UCH-1 (cell line): ENCODE results near the genes TERB1, RRAD, CES2, CBFB, PHAF1 and MATCAP1.

DNA sequence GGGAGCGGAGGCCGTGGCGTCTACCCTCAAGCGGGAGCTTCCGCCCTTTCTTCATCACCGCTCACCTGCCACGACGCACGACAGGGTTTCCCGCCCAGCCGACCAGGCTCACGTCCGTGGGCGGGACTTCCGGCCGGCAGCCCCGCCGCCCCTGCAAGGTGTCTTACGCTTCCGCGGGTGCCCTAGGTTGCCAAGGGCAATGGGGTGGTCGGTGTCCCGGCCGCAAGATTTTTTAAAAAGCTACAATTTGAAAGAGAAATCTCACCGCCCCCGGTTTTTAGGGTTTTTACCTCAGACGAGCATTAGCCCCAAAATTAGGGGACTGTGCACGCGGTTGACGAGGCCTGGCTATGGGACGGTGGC lies at the start of gene TERB1:
Gene TERB1 (minus strand): TSS at position 79 of the 363 bp plus-strand sequence.
- RRBS: no CpG with 5 or more reads among the region's 31 CpGs

DNA sequence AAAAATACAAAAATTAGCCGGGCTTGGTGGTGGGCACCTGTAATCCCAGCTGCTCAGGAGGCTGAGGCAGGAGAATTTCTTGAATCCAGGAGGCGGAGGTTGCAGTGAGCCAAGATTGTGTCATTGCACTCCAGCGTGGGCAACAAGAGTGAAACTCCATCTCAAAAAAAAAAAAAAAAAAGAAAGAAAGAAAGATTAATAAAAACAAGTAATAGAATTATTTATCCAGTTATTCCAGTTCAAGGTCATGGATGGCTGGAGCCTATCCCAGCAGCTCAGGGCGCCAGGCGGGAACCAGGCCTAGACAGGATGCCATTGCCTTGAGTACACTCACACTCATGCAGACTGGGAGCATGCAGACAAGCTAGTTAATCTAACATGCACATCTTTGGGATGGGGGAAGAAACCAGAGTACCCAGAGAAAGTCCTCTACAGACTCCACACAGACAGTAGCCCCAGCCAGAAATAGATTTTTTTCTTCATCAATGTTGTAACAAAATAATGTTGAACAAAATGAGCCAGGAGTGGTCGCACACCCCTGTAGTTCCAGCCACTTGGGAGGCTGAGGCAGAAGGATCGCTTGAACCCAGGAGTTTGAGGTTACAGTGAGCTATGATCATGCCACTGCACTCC lies 17.9 kb downstream of the PDP2 start:
- RRBS: no CpG with 5 or more reads among the region's 7 CpGs

GRCh38 chr16:66925397-66925982 lies at the start of gene RRAD:
Gene RRAD, minus strand, starts transcription at chr16:66925535.
- RRBS: 12% methylated on average over 3 of the region's 36 CpGs

GRCh38 chr16:66931787-66932447 lies 2.3 kb downstream of the CIAO2B start:
- RRBS: no CpG with 5 or more reads among the region's 6 CpGs

GRCh38 chr16:66934601-66935813 lies at the start of gene CES2:
Gene CES2, plus strand, starts transcription at chr16:66935516.
- RRBS: 6% methylated on average over 21 of the region's 73 CpGs

GRCh38 chr16:66937049-66938424 lies 2.2 kb downstream of the CES2 start:
- RRBS: 97% methylated on average over 4 of the region's 16 CpGs

DNA sequence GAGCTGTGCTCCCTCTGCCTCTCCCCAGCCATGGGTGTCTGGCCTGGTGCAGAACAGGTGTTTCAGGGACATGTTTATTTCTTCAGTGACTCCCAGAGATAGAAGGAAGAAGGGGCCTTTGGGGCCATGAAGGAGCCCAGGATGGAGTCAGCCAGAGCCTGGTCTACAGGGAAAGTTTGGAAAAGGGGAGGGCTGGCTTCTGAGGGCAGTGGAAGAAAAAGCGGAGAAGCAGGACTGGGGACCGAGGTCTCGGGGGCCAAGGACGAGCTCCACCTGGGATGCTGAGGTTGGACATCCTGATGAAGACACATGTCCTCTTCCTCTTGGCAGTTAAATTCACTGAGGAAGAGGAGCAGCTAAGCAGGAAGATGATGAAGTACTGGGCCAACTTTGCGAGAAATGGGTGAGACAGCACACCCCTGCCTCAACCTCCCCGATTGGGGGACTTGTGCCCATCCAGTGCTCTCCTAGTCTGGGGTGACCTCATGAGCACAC lies 7.7 kb downstream of the CES2 start:
- RRBS: no CpG with 5 or more reads among the region's 6 CpGs

DNA sequence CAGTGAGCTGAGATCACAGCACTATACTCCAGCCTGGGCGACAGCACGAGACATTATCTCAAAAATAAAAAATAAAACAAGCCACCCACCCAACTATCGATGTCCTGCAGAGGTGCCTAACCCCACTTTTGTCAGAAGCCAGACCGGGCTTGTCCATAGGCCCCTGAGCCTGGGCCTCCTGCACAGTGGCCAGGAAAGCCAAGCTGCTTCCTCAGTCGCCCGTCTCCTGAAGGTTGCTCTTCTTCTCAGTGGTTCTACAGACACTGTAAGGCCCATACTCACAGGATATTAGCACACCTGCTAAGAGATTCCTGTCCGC lies 11.2 kb downstream of the CES2 start:
- RRBS: no CpG with 5 or more reads among the region's 7 CpGs

GRCh38 chr16:67028376-67029568 lies at the start of gene CBFB:
Gene CBFB, plus strand, starts transcription at chr16:67029149.
- RRBS: 3% methylated on average over 36 of the region's 122 CpGs

DNA sequence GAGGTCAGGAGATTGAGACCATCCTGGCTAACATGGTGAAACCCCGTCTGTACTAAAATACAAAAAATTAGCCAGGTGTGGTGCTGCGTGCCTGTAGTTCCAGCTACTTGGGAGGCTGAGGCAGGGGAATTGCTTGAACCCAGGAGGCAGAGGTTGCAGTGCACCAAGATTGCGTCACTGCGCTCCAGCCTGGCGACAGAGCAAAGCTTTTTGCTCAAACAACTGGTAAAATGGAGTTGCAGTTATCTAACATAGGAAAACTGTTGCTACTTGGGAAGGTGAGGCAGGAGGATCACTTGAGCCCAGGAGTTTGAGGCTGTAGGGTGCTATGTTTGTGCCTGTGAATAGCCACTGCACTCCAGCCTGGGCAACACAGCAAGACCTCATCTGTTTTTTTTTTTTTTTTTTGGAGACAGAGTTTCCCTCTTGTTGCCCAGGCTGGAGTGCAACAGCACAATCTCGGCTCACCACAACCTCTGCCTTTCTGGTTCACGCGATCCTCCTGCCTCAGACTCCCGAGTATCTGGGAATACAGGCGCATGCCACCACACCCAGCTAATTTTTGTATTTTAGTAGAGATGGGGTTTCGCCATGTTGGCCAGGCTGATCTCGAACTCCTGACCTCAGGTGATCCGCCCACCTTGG lies 14.3 kb upstream of the PHAF1 start:
- RRBS: no CpG with 5 or more reads among the region's 13 CpGs

DNA sequence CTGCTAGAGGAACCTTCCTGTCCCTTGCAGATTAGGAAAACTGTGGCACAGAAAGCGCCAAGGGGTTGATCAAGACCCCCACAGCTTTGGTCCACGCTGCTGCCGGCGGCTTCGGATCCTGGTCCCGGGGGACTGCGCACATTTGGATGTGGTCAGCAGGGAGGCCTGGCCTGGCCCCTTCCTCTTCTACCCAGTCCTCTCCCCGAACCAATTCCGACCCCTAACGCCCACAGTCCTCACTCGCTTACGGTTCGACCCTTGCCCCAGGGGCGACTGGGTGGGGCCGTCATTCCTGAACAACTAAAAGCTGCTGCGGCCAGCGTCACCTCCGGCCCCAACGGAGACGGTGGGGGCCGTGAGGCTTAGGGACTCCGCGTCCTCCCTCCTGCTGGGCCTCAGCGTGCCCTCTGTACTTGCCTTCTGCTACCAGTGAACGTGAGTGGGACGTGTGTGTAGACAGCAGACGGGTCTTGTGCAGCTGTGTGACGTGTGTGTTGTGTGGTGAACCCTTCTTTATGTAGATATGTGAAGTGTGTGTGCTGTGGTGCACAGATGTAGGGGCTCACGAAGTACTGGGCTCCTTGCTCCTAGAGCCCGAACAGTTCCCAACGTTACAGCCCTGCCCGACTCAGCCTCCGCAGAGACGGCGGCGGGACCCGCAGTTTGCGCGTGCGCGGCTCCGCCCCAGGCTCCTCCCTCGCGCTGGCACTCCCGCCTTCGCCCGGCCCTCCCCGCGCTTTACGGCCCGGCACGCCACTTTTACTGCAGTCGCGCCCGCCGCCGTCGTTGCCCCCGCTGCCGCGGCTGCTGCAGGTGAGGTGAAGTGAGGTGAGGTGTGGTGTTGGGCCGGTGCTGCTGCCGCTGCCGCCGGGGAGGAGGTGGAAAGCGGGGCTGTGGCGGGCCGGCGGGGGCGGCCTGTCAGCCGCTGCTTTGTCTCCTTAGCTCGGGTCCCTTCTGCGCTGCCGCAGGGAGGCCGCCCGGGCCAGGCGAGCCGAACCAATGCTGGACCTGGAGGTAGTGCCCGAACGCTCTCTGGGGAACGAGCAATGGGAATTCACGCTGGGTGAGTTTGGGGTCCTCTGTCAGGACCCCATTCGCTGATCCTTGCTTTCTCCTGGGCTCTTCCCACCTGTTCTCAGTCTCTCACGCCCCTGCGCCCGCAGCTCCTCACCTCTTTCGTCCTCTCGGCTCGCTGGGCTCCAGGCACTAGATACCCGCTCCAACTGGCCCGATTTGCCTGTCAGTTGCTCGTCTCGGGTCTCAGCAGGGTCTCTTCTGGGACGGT lies at the start of gene PHAF1:
Gene PHAF1 (plus strand): TSS at position 765 of the 1,285 bp plus-strand sequence.
- RRBS: 5% methylated on average over 16 of the region's 94 CpGs

GRCh38 chr16:67181226-67181872 lies 2.4 kb downstream of the MATCAP1 start:
- RRBS: no CpG with 5 or more reads among the region's 6 CpGs

GRCh38 chr16:67183634-67184757 lies at the start of gene MATCAP1:
Gene MATCAP1, minus strand, starts transcription at chr16:67183963.
- RRBS: 9% methylated on average over 33 of the region's 113 CpGs

DNA sequence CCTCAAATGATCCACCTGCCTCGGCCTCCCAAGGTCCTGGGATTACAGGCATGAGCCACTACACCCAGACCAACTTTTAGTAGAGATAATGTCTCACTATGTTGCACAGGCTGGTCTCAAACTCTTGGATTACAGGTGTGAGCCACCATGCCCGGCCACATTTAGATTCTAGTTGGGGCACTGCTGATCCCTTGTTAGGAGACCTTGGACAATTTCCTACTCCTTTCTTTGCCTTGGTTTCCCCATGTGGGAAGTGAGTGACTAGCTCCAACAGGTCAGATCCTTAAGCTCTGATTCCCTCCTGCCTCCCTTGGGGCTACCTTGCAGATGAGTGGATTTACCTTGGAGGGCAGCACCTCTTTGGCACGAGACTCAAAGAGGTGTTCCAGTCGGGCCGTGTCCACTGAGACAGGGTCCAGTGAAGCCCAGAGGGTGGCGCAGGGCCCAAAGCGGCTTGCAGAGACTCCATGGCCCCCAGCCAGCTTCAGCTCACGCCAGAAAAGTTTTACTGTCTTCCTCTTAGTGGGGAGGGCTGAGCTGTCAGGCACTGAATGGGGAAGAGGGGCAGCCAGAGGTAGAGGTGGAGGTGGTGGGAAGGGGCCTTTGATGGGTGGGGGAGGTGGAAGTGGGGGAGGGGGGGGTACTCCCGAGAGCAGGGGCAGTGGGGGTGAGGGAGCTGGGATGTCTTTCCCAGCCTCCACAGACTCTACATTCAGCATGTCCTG lies 6.5 kb downstream of the TMEM208 start:
- RRBS: no CpG with 5 or more reads among the region's 9 CpGs

DNA sequence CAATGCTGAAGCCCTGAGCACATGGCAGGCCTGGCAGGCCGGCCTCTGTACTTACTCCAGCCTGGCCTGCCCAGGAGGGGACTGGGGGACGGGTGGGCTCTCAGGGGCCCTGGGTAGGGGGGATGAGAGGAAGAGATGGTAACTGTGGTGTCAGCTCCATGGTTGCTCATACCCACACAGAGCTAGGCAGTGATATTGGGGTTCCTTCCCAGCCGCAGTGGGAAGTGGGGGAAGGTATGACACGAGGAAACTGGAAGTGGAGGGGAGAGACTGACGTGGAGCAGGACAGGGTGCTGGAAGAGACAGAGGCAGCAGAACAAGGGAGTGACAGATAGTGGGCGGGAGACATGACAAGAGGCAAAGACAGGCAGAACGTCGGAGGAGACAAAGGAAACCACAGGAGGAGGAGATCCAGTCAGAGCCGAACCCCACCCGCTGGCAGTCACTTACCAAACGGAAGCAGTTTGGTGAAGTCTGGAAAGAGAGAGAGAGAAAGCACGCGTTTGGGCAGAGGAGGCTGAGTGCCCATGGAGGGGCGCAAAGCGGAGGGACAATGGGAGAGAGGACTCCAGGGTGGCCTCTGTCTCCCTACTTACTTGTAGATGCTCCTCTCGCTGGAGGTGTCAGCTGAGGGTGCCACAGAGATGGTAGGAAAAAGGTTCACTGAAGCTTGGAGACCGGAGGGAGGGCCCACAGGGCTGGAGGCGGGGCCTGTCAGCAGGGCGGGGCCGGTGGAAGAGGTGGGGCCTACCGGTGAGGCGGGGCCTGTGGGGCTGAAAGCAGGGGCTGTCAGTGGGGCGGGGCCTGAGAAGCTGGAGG lies 9.2 kb downstream of the TMEM208 start:
- RRBS: 39% methylated on average over 4 of the region's 23 CpGs

- RRBS: no CpG with 5 or more reads among the region's 7 CpGs
These were observed 21.9 kb downstream of the PLEKHG4 start for GRCh38 chr16:67301163-67301659.

GRCh38 chr16:67404581-67405231 lies 11.4 kb upstream of the TPPP3 start:
- RRBS: no CpG with 5 or more reads among the region's 9 CpGs

DNA sequence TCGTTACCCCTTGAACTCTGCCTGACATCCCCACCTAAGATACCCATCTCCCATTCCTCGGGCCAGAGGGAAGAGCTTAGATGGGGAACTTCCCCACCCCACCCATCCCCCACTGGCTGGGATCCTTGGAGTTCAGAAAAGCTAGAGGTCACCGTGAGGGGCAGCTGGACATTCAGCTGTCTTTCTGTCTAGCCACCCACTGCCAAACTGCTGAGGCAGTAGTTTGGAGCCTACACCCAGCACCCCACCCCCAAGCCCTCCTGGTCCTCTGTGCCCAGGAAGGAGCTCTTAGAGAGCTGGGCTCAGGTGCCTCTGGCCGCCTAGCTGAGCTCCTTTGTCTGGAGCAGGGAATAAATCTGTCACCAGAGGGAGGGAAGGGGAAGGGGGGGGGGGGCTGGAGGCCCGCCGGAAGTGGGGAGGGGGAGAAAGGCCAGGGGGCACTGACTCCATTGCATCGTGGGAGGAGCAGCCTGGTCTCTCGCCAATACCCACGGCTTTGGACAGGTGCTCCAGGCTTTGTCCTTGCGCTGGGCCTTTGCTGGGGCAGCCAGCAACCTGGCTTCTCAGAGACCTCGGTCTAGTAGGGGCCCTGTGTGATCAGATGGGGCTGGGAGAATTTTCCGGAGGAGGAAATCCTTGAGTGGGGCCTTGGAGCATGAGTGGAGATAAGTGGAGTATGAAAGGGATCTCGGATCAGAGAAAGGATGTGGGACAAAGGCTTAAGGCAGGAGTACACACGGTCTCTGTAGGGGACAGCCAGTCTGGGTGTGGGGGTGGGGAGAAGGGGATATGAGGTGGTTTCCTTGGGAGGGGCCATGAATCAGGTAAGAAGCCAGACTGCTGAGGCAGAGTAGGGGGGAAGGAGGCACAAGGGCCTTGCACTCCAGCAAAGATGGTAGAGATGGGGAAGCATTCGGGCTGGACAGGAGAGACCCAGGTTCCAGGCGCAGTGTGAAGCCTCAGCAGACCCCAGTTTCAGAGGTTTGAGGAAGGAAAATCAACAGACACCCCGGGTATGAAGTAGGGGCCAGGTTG lies 1.3 kb downstream of the HSD11B2 start:
- RRBS: no CpG with 5 or more reads among the region's 17 CpGs

DNA sequence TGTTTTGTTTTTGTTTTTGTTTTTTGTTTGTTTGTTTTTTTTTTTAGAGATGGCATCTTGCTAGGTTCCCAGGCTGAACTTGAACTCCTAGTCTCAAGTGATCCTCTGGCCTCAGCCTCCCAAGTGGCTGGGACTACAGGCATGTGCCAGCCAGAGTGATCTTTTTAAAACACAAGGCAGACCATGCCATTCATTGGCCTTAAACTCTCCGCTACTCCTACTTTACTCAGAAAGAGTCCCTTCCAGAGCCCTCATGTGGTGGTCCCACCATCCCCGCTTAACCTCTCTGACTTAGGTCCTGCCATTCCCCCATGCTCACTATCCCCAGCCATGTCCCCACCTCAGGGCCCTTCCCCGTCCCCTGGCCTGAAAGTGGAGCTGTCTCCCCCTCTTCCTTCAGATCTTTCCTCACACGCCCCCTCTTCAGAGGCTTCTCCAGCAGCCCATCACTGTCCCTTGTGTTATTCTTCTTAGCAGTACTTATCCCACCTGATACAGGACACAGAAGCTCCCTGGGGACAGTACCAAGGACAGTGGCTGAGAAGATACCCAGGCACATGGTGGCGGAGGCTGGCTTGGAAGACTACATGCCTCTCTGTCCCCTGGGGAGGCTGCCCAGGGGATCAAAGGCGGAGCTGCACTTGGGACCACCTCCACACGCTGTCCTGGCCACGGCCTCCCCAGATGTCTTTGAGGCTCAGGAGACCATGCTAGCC lies 23.8 kb downstream of the HSD11B2 start:
- RRBS: no CpG with 5 or more reads among the region's 8 CpGs